ENCODE results near the gene CCDC150.

DNA sequence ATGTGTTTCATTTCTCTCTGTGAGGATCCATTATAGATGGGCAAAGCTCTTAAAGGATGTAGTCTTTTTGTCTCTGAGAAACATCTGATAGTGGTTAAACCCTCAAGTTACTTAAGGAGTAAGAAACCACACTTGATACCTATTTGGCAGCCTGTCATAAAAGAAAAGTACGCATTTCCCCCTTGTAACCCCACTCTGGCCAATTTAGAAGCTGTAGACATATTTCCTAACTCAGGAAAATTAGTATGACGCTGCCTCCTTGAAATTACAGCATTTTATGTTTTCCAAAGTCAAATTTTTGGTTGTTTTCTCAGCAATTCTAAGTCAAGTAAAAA lies 2.0 kb downstream of the STAT4 start:
- PRO-cap, 3 experiments, result no peak in any of the 3 experiments
- RRBS, result no CpG with 5 or more reads among the region's 2 CpGs

GRCh38 chr2:191204309-191205018 lies 40.7 kb upstream of the MYO1B start:
- PRO-cap, 3 experiments, result no peak in any of the 3 experiments
- RRBS, result no CpG with 5 or more reads among the region's 6 CpGs

GRCh38 chr2:191262875-191263799 lies 17.9 kb downstream of the MYO1B start:
- PRO-cap, 3 experiments, result no peak in any of the 3 experiments
- RRBS, result no CpG with 5 or more reads among the region's 6 CpGs

GRCh38 chr2:191370086-191371024 lies 125.2 kb downstream of the MYO1B start:
- PRO-cap, 3 experiments, result no peak in any of the 3 experiments
- RRBS, result no CpG with 5 or more reads among the region's 5 CpGs

- PRO-cap, 3 experiments, result no peak in any of the 3 experiments
- RRBS, result no CpG with 5 or more reads among the region's 5 CpGs
These were observed 145.4 kb downstream of the MYO1B start for GRCh38 chr2:191390620-191391064.

DNA sequence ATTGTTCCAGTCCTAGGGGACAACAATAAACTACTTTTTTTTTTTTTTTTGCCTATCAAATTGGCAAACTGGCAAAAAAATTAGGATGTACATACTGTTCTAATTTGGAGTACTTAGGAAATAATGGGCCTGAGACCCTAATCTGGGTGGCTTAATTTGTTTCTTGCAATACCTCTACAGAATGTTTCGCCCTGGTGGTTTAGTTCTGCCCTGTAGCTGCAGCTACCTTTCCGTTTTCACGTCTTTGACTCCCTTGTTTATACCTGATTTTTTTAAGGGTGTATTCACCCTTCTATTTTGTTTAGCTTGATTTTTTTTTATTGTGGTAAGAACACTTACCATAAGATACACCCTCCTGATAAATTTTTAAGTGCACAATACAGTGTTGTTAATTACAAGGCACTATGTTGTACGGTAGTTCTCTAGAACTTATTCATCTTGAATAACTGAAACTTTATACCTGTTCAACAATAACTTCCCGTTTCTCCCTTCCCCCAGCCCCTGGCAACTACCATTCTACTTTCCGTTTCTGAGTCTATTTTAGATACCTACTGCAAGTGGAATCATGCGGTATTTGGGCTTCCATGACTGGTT lies 49.0 kb upstream of the NABP1 start:
- PRO-cap, 3 experiments, result no peak in any of the 3 experiments
- RRBS, result no CpG with 5 or more reads among the region's 7 CpGs

DNA sequence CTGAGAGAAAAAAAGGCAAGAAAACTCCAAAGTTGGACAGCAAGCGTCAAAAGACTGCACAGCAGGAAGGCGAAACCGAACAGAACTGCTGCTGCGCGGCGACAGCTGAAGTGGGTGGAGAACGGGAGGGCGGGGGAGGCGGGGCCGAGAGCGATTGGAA lies 278 bp upstream of the NABP1 start:
- PRO-cap, 3 experiments, result peak in 3 of 3 experiments; most common minus-strand start position 83 of the sequence (in 3)
- RRBS, result no CpG with 5 or more reads among the region's 11 CpGs

DNA sequence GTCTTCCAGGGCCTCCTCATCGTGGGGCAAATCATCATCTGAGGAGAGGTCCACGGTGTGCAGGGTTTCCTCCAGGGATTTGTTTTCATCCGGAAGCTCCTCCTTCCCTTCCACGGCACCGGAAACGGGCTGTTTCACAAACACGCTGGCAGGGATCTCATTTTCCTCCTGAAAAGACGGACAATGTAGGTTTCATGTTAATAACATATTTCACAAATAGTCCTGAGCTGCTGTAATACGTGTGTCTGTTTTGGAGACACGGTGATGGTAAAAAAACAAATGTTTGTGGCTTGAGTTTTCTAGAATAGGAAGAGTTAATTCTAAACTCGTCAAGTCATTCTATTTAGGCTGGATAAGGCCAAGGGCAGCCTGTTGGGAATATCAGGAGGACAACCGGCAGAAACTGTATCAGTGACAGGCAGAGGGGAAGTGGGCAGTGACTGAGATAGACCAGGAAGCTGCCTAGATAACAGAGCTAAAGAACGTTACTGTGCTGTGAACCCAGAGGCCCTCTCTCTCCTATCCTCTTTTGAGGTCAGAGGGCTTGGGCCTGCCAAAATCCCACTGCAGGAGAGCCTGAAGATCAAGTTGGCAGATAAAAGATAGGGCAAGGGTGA lies 10.2 kb downstream of the CAVIN2 start:
- PRO-cap, 3 experiments, result no peak in any of the 3 experiments
- RRBS, result no CpG with 5 or more reads among the region's 13 CpGs

DNA sequence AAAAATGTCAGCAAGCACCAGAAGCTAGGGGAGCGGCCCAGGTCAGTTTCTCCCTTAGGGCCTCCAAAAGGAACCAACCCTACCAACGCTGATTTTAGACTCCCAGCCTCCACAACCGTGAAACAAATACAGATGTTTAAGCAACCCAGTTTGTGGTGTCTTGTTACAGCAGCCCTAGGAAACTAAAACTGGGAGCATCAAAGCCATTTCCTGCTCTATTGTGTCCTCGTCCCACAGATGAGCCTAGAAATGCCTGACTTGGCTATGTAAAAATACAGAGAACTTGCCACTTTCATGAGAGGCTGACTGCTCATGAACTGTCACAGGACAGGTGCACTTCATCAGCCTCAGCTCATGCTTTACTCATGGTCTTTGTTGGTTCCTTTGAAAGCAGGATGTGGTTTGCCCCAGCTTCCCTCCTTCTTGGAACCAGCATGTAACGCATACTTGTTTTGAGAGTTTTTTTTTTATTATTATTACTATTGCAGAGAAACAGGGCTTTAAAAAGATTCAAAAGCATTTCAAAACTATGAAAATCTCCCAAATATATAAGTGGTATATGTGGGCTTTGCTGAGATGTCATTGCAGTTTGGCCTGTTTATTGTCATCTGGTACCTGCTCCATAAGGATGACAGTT lies 97.5 kb upstream of the SLC39A10 start:
- PRO-cap, 3 experiments, result no peak in any of the 3 experiments
- RRBS, result no CpG with 5 or more reads among the region's 5 CpGs

DNA sequence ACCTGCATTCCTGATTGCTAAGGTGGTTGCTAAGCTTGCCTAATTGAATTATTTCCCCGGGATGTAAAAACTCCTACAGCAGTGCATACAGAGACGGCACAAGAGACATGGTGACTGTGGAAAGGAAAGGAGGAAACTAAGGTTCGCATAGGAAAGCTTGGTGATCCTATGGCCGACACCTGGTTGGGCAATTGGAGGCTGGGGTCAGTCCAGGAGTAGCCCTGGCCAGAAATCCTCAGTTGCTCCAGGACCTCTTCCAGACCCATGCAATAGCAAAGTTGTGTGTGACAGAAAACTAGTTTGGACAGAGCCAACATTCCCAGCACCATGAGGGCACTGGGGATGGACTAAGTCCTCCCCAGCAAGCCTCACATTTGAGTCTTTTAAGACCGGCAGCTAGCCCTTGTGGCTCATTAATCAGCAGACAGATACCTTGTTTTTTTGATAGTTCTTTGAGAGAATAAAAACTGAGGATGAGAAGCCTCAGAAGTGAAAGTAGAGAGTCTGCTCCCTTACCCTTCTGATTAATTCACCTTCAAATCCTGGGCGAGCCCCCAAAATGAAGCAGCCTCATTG lies 39.4 kb downstream of the STK17B start:
- PRO-cap, 3 experiments, result no peak in any of the 3 experiments
- RRBS, result no CpG with 5 or more reads among the region's 6 CpGs

GRCh38 chr2:196144495-196144878 lies 26.9 kb downstream of the STK17B start:
- PRO-cap, 3 experiments, result no peak in any of the 3 experiments
- RRBS, result no CpG with 5 or more reads among the region's 4 CpGs

DNA sequence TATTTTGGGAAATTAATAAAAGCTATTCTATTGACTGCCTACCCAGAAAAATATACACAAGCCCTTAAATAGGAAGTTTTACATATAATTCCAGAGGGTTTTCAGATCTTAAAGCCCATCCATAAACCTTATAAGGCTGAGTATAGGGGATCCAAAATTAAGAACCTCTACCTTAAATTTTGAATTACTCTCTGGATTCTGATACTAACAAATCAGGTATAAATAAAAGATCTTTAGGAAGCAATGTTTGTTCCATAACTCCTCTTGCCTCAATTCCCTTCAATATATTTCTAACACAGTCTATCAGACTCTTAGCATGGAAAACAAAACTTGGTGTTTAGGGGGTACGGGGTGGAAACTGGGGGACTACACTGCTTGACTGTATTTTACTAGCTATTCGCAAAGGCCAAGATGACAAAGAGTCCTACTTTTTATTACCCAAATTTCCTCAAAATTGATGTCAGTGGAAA lies 13.5 kb downstream of the STK17B start:
- PRO-cap, 3 experiments, result no peak in any of the 3 experiments
- RRBS, result no CpG with 5 or more reads among the region's 2 CpGs

DNA sequence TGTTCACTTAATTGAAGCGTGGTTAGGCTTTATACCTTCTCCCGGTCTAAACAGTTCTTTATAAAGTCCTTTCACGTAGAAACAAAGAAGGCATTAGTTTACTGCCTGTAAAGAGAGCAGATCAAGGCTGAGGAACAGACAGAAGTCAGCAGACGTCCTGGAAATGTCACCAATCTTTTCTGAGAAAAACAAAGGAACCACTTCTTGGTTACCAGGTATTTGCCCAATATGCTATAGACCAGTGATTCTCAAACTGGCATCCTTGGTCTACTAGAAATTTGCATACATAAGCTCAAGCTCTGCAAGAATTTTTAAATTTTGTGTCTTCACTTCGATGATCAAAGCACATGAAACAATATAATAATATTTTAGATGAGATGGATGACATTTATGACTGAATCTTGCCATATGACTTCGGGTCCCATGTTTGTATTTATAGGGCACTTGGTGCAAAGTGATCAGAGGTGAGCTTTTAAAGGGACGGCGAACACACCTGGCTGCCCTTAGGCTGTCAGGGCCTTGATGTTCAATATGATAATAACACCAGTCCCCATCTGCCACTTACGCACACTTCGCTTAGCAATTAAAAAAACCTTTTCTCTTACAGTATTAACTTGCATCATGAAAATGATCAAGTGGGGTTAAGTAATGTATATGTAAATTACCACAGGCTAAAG lies 89.3 kb upstream of the STK17B start:
- PRO-cap, 3 experiments, result no peak in any of the 3 experiments
- RRBS, result no CpG with 5 or more reads among the region's 10 CpGs

DNA sequence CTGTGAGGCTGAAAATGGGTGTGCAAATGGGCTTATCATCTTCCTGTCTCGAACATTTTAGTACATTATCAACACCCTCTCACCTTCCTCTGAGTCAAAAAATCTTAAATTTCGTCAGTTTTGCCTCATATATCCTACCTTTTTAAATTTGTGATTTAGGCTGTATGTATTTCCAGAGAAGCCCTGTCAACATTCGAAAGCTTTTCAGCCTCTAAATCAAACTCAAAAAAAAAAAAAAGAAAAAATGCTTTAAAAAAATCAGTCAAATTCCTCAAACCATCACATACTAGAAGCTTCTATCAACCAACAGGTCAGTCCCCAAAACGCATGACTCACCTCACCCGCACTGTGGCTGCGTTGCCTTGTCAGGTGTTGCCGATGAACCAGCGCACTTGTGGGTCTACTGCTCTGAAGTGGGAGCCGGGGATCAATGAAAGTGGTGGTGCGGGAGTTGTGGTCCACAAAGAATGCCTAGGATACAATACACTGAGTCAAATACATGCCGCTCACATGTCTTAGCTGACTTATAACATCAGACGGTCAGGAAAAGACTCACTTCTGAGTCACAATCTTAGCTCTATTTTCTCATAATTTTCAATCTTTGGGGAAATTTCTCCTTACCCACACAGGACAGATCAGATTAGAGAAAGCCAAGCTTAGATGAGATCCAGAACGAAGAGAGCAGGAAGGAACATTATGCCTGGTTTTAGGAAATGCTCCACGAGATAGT lies 107.0 kb upstream of the STK17B start:
- PRO-cap, 3 experiments, result no peak in any of the 3 experiments
- RRBS, result no CpG with 5 or more reads among the region's 14 CpGs

GRCh38 chr2:196365195-196365659 lies 193.8 kb upstream of the STK17B start:
- PRO-cap, 3 experiments, result no peak in any of the 3 experiments
- RRBS, result no CpG with 5 or more reads among the region's 2 CpGs

GRCh38 chr2:196400073-196400678 lies 193.2 kb downstream of the HECW2 start:
- PRO-cap, 3 experiments, result no peak in any of the 3 experiments
- RRBS, result no CpG with 5 or more reads among the region's 3 CpGs

GRCh38 chr2:196639227-196640031 lies at the start of gene CCDC150:
Gene CCDC150 (plus strand): TSS chr2:196639715.
- PRO-cap, 3 experiments, result no peak in any of the 3 experiments
- RRBS, result 2% methylated on average over 23 of the region's 53 CpGs

GRCh38 chr2:196905383-196905735 lies 21.1 kb downstream of the PGAP1 start:
- PRO-cap, 3 experiments, result no peak in any of the 3 experiments
- RRBS, result no CpG with 5 or more reads among the region's 9 CpGs

GRCh38 chr2:196919510-196920247 lies 6.8 kb downstream of the PGAP1 start:
- PRO-cap, 3 experiments, result no peak in any of the 3 experiments
- RRBS, result no CpG with 5 or more reads among the region's 7 CpGs

DNA sequence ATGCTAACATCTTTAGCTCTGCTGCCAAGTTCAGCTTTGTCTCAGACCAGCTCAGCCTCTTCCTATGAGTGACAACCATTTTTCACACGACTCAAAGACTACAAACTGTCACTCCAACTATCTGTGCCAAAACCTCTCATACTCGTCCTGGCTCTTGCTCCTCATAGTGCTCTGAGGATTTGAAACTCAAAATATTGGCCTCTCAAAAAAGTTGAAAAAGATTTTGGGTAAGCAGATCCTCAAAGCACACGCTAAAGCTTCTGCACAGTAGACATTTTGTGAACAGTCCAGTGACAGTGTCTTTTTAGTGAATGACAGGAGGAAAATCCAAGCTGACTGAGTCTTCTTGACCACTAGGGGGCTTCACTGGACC lies 85.4 kb upstream of the PGAP1 start:
- PRO-cap, 3 experiments, result no peak in any of the 3 experiments
- RRBS, result no CpG with 5 or more reads among the region's 3 CpGs

Measured in breast (tissue), 4 donors.